Breast (tissue), 4 donors: ENCODE measurements around the gene FBLN7.

GRCh38 chr2:109173153-109173716 lies 44.2 kb downstream of the SH3RF3 start:
- PRO-cap, 3 experiments: no peak in any of the 3 experiments
- RRBS: no CpG with 5 or more reads among the region's 13 CpGs

DNA sequence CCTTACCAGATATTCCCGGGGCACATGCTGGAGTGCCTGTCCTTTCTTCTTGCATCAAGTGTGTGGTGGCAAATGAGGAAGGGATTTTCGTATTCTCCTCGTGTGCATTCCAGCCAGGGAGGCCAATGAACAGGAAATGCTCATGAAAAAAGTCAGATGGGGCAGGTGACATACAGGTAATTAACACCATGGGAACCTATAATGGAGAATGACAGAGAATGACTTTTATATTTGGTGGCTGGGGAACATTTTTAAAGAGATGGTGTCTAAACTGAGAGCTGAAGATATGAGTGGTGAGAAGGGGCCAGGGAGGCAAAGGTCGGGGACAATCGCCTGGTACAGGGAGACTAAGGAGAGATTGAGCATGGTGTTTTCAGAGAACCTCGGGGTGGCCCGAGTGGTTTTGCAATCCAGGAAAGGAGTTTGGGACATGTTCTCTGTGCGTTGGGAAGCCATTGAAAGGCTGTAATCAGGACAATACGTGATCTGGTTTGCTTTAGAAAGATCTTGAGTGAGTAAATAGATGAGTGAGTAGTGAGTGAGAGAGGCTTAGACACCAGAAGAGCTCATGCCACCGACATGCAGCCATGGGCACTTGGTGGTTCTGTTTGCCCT lies 114.5 kb downstream of the SH3RF3 start:
- PRO-cap, 3 experiments: no peak in any of the 3 experiments
- RRBS: 70% methylated on average over 1 of the region's 10 CpGs

DNA sequence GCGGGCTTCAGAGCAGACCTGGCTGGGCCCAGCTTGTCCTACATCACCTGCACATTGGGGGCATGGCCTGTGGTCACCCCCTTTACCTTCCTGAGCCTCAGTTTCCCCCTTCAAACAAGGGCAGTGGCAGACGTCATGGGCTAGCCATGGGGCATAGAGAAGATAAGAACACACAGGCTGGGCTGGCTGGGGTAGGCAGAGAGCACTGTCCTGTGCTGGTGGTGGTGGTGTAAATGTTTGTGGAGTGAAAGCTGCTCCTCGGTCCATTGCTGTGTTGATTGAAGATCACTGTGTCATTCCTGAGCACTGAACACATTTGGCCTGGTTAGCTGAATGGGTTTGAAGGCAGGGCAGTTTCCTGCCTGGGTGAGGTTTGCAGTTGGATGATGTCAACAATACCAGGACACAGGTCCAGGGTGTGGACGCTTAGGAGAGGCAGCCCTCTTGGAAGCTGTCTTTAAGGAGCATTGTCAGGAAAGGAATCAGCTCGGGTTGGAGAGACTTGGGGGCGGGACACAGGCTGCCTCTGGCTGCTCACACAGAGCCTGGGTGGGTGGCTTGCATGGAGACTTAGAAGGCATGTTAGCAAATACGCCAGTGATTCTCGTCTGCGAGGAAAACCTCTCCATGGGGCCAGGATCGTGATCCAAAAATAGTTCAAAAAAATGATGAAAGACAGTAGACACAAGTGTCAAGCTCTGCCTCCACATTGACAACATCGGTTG lies 237.7 kb downstream of the SEPTIN10 start:
- PRO-cap, 3 experiments: no peak in any of the 3 experiments
- RRBS: no CpG with 5 or more reads among the region's 11 CpGs

- PRO-cap, 3 experiments: no peak in any of the 3 experiments
- RRBS: 73% methylated on average over 2 of the region's 7 CpGs
These were observed 206.0 kb downstream of the SEPTIN10 start for GRCh38 chr2:109407697-109408252.

DNA sequence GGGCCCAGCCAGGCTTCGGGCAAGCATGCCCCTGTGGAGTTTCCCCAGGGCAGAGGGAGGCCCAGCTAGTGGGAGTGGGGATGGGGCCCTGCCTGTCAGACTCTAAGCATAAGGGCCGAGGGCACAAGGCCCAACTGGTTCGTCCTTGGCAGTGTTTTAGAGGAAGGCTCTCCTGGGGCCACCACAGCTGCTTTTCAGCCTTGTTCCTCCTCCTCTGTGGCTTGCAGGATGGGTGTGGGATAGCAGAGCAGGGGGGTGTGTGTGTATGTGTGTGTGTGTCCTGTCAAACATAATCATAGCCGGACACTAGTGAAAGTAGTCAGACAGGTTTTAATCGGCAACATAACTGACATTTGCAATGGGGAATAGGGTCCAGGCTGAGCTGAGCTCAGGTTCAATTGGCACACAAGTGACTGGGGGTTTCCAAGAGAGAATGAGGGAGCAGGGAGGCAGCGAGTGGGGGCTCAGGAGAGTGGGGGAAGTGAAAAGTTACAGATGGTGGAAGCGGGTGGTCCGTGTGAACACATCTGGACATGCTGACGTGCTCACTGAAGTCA lies 114.2 kb downstream of the SEPTIN10 start:
- PRO-cap, 3 experiments: peak in 1 of 3 experiments; most common minus-strand start position 216 of the sequence (in 1)
- RRBS: no CpG with 5 or more reads among the region's 9 CpGs

- PRO-cap, 3 experiments: no peak in any of the 3 experiments
- RRBS: no CpG with 5 or more reads among the region's 7 CpGs
These were observed 60.9 kb downstream of the SOWAHC start for GRCh38 chr2:109674979-109675507.

DNA sequence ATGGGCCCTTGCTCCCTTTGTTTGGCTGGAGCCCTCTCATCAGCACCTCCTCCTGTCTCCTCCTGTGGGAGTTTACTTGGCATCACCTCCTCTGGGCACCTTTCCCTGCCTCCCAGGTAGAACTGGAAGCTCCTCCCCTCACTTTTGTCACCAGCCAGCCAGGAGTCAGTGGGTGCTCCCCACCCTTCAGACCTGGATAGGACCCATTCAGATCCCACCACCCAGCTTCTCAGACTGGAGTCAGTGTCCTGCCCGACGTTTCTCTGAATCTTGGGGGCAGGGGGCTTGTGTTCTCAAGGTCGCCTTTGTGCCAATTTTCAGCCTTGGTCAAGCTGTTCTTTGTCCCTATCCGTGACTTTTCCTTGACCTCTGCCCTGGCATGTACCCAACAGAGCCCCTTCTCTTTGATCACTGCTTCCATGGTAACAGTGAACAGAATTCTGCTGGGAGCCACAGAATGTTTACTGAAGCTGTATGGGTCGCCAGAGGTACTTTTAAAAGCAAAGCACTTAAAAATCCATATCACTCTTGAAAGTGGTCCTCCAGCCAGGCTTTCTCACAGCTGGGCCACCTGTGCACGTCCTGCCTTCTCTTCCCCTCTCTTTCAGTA lies 63.0 kb downstream of the SOWAHC start:
- PRO-cap, 3 experiments: no peak in any of the 3 experiments
- RRBS: no CpG with 5 or more reads among the region's 6 CpGs

GRCh38 chr2:111118601-111119661 lies 1.8 kb upstream of the BCL2L11 start:
- PRO-cap, 3 experiments: no peak in any of the 3 experiments
- RRBS: 19% methylated on average over 46 of the region's 93 CpGs

DNA sequence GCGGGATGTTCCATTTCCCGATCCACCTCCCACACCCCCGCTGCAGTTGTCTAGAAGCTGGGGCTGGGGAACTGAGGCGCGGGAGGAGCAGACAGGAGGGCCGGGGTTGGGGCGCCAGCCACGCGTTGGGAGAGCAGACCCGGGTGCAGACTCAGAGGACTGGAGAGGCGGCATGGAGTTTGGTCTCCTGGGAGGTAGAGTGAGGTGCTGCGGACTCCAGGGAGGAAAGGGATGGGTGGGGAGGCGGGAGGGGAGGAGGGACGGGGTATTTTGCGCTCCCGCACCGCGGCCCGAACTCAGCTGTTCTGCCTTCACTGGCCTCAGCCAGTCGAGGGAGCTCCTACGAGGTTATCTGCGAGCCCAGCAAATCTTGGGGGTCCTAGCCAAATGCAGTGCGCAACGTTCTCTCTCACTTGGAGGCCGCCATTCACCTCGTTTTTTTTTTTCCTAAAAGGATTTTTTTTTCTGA lies 1.0 kb upstream of the BCL2L11 start:
- PRO-cap, 3 experiments: no peak in any of the 3 experiments
- RRBS: 33% methylated on average over 5 of the region's 26 CpGs

- PRO-cap, 3 experiments: no peak in any of the 3 experiments
- RRBS: no CpG with 5 or more reads among the region's 7 CpGs
These were observed 29.1 kb downstream of the BCL2L11 start for GRCh38 chr2:111149767-111150196.

DNA sequence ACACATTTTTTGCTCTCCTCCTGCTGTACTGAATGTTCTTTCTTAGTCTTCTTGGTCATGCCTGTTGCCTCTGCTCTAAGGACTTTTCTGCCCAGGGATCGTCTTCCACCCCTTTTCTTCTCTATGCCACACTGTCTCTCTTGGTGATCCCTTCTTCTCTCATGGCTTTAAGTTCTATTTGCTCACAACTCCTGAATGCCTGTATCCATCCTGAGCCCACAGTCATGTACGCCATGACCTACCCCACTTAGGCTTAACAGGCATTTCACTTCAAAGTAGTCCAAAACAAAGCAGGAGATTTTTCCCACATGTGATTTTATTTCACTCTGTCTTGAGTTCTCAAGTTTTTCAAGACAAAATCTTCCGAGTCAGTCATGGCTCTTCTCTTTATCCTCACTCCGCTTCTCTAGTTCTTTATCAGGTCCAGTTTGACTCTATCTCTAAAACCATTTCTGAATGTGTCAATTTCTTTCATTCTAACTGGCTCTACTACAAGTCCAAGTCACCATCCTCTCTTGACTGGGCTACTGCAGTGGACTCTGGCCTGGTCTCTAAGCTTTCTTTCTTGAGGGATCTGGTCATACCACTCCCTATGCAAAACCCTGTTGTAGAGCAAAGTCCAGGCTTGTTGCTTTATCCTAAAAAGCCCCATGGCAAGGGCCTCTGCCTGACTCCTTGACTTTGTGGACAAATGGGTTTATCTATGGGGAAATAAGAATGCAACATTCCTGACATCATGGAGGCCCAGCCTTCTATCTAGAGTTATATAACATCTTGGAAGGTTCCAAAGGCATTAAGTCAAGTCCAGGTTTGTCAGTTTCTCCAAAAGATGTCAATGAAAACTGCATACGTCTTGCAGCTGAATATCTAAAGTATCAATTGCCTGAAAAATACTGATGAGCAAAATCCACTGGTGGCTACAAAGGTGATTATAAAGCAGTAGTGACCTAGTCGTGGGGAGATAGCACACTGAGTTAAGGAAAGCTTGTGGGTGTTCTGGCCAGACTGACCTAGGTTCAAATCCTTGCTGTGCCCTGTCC lies 87.1 kb downstream of the BCL2L11 start:
- PRO-cap, 3 experiments: no peak in any of the 3 experiments
- RRBS: no CpG with 5 or more reads among the region's 6 CpGs

- PRO-cap, 3 experiments: no peak in any of the 3 experiments
- RRBS: no CpG with 5 or more reads among the region's 10 CpGs
These were observed 304.2 kb downstream of the BCL2L11 start for GRCh38 chr2:111424583-111425657.

GRCh38 chr2:111633845-111634530 lies 250.0 kb downstream of the ANAPC1 start:
- PRO-cap, 3 experiments: no peak in any of the 3 experiments
- RRBS: no CpG with 5 or more reads among the region's 3 CpGs

DNA sequence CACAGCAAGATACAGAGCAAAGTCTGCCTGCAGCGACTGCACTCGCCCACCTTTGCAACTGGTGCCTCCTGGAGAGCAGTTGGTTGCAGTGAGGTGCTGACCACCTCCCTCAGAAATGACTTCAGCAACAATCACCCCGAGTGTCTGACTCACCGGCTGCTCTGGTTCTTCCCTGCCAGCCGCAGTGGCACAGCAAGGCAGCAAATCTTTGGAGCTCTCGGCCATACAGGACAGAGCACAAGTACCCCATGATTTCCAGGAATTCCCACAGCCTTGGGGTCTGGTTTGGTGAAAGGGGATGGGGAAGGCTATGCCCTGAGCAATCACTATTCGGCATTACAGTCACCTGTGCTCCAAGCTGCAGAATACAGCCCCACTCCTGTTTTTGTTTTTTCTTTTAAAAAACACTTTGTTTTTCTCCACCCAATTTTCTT lies 179.6 kb downstream of the ANAPC1 start:
- PRO-cap, 3 experiments: no peak in any of the 3 experiments
- RRBS: no CpG with 5 or more reads among the region's 7 CpGs

GRCh38 chr2:112006292-112006611 lies 48.8 kb upstream of the TMEM87B start:
- PRO-cap, 3 experiments: no peak in any of the 3 experiments

- PRO-cap, 3 experiments: no peak in any of the 3 experiments
- RRBS: no CpG with 5 or more reads among the region's 9 CpGs
These were observed 26.6 kb upstream of the TMEM87B start for GRCh38 chr2:112028493-112028887.

- PRO-cap, 3 experiments: no peak in any of the 3 experiments
- RRBS: no CpG with 5 or more reads among the region's 1 CpG
These were observed 4.8 kb upstream of the TMEM87B start for GRCh38 chr2:112050306-112050692.

DNA sequence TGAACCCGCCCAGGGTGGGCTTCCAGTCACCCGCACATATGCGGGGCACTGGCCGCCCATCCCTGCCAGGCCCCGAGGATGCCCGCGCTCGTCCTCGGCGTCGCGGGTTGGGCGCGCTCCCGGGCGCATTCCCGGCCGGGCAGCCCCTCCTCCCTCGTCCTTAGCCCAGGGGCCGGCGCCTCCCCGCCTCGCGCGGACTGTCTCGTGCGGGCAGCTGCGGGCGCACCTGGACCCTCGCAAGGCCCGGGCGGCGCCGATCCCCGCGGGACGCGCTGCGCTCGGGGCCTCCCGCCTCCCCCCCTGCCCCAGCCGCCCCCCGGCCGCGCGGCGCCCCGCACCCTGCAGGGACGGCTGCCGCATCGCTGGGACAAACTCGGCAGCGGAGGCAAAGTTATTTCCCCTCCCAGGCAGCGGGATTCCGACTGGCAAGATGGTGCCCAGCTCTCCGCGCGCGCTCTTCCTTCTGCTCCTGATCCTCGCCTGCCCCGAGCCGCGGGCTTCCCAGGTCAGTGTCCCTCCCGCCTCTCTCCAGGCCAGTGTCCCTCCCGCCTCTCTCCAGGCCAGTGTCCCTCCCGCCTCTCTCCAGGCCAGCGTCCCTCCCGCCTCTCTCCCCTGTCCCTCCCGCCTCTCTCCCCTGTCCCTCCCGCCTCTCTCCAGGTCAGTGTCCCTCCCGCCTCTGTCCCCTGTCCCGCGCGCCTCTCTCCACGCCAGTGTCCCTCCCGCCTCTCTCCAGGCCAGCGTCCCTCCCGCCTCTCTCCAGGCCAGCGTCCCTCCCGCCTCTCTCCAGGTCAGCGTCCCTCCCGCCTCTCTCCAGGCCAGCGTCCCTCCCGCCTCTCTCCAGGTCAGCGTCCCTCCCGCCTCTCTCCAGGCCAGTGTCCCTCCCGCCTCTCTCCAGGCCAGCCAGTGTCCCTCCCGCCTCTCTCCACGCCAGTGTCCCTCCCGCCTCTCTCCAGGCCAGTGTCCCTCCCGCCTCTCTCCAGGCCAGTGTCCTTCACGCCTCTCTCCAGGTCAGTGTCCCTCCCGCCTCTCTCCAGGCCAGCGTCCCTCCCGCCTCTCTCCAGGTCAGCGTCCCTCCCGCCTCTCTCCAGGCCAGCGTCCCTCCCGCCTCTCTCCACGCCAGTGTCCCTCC lies at the start of gene FBLN7:
FBLN7 (plus strand) TSS at position 160 of the 1,129 bp plus-strand sequence.
- PRO-cap, 3 experiments: peak in 3 of 3 experiments; most common plus-strand start position 195 of the sequence (in 2); most common minus-strand start position 96 of the sequence (in 3)
- RRBS: 2% methylated on average over 24 of the region's 100 CpGs

- PRO-cap, 3 experiments: no peak in any of the 3 experiments
- RRBS: no CpG with 5 or more reads among the region's 18 CpGs
These were observed 44.4 kb downstream of the FBLN7 start for GRCh38 chr2:112182354-112183180.

DNA sequence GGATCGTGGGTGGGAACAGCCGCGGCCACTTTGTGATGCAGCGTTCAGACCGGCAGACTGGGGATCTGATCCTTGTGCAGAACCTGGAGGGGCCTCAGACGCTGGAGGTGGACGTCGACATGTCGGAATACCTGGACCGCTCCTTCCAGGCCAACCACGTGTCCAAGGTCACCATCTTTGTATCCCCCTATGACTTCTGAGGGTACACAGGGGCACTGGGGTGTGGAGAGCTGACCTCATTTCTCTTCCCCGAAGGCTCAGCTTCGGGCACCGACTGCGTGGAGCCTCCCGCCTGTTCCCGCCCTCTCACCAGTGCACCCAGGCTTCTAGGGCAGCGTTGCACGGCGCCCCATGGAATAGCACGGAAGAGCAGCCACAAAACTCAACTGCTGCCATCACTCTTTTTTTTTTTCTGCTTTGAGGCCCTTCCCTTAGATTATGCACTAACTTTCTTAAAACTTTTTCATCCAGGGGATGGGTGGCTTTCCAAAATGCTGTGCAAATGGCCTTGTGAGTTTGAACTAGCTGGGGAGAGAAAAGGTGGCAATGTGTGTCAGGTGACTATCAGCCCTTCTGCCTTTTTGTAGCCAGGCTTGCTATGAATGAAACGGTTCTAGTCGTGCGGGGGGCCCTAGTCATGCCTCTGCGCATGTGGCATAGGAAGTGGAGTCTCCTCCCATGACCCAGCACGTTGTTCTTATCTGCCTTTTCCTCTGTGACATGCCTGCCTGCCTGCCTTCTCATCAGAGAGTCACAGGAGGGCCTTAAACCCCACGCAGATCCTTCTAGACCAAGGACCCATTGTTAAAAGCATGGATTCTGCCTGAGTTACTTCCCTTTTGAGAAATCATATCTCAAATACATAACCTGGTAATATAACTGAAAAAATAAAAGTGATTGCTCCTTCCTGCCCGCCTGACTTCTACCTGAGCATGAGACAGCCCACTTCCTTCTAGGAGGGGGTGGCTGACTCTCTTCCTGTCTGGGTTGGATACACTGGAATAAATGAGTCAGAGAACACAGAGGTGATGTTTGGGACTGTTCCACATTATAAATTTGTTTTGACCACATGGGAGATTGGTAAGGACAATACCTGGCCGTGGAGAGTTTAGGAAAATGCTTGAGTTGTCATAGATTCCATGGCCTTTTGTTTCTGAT lies 49.5 kb downstream of the FBLN7 start:
- PRO-cap, 3 experiments: peak in 1 of 3 experiments; most common minus-strand start position 924 of the sequence (in 1)
- RRBS: no CpG with 5 or more reads among the region's 29 CpGs